ENCODE data around the gene FOXQ1.

- RAMPAGE, long total RNA: no peak
- RRBS: 100% methylated on average over 1 of the region's 28 CpGs
Observed at GRCh38 chr6:225094-225952, 67.0 kb upstream of the DUSP22 start.

DNA sequence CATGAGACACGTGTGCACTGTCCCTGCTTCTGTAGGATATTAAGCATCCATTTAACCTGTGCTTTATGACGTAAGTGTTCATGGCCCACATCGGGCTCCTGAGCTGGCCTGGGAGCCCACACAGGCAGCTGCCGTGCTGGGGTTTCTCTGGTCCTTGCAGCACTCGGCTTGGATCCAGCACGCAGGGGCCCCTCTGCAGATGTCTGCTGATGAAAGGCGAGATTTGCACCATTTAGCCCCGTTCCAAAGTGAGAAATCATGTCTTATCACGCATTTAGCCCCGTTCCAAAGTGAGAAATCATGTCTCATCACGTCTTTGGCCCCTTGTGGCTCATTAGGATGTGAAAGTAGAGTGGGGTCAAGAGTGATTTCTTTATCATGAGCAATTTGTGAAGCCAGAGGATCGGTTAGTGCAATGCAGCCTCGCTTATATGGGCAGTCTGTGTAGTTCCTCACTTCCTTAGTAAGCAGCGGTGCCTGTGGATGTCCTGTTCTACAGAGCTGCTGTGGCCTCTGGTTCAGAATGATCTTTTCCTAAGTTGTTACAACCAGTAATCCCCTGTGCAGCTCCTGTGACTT, 25.4 kb downstream of the DUSP22 start:
- RAMPAGE, long total RNA: no peak
- RRBS: no CpG with 5 or more reads among the region's 14 CpGs

DNA sequence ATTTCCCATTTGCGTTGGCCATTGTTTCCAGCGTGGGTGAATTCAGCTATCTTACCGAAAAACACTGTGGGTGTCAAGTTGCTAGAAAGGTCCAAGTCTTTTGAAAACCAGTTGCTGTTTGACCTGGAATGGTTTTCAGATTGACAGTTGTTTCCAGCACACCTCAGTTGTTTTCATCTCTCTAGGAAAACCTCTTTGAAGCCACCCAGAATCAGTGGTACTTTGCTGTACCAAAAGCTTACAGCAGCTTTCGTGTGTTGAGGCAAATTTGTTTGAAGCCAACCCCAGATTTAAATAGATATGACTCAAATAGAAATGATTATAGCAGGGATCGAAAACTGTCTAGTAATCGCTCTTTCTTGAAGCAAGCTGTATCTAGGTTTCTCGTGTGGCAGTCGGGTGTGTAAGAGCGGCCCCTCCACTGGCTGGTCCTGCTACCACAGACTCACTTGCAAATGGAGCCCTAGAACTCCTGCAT, 27.4 kb downstream of the DUSP22 start:
- RAMPAGE, long total RNA: no peak
- RRBS: no CpG with 5 or more reads among the region's 9 CpGs

DNA sequence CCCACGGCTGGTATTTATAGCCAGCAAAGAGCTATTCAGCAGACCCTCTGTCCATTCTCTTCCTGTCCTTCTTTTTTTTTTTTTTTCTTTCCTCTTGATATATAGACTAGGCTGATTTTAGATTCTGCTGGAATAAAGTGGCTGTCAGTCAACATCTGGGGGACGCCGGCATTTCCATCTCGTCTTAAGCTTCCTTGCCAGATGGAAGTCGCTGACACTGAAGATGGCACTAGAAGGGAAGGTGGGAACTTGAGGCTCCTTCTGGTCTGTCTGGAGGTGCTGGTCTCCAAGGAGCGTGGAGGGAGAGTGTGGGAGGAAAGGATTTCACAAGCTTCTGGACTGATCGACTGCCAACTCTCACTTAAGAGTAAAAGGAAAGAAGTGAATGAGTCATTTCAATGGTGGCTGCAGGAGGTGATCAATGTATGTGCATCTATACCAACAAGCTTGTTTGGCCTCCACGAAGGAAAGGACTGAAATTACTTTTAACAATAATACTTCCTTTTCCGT, 40.3 kb downstream of the DUSP22 start:
- RAMPAGE, long total RNA: no peak
- RRBS: no CpG with 5 or more reads among the region's 9 CpGs

GRCh38 chr6:336573-337276, 44.4 kb downstream of the DUSP22 start:
- RAMPAGE, long total RNA: no peak
- RRBS: no CpG with 5 or more reads among the region's 7 CpGs

DNA sequence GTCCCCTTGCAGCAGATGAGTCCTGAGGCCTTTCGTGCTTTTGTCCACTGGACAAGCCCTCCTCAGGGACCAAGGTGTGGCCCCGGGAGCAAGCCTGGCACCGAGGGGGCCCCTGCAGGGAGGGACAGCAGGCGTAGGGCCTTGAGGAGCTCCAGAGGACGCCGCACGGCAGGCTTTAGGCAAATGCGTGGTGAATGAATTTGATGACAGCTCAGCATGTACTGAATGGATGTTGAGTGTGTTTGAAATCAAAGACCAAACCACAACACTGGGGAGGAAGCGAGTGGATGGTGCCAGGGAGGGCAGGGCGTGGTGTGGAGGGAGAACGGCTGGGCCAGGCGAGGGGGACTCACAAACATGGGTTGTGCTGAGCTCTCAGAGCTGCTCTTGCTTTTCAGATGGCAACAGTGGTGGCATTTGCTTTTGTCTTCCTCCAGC, 53.3 kb downstream of the IRF4 start:
- RAMPAGE, long total RNA: no peak
- RRBS: 44% methylated on average over 1 of the region's 12 CpGs

DNA sequence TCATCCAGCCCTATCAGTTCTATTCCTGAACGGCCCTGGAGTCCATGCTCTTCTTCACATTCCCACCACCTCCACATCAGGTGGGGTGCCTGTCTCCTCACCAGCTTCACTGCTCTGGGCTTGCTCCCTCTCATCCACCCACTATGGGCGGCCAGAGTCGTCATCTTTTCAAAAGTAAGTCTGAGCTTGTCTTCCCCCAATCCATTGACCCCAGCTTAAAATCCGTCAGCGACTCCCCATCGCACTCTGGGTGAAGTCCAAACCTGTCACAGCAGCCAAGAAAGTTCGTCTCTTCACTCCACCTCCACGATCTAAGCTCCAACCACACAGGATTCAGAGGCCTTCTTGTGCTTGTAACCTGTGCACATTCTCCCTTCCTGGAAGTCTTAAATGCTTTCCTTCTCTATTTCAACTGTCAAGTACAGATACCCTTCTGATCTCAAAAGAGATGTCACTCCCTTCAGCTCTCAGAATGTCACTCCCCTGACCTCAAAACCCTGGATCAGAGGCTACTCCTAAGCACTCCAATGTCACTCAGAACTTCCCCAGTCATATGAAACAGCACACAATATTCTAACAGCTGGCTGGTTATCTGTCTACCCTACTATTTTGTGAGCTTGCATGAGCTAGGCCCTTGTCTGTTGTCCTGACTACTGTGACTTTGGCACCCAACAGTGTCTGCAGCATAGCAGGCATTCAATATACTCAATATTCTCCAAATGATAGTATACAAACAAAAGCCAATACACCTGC, 65.7 kb downstream of the HUS1B start:
- RAMPAGE, long total RNA: no peak
- RRBS: no CpG with 5 or more reads among the region's 8 CpGs

DNA sequence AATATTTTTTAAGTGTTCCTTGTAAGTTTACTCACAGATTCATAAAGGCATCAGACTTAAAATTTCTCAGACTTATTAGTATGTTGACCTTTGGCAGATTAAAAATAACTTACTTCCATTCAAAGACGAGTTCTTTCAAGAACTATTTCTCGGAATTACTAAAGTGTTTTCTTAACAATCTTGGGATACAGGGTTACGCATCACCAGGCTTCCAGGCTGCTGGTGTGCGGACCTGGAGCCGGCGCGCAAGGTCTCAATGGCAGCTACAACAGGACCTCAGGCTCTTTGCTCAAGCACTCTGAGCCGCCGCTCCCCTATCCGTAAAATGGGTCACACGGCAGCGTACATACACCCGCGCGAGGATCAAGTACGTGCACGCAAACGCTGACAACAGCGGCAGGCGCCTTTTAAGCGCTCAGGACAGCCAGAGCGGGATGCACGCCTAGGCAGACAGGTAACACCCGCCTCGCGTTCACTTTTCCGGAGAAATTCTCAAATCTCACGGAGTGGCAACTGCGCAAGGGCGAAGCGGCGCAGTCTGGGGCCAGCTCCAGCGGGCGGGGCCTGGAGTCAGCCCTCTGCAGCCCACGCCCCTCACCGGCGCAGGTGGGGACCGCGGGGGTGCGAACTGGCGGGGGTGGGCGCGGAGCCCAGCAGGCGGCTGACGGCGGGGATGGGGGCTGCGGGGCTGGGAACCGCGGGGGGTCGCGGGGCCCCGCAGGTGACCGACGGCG, 611 bp downstream of the EXOC2 start:
- RAMPAGE, long total RNA: no peak
- RRBS: 2% methylated on average over 4 of the region's 55 CpGs

DNA sequence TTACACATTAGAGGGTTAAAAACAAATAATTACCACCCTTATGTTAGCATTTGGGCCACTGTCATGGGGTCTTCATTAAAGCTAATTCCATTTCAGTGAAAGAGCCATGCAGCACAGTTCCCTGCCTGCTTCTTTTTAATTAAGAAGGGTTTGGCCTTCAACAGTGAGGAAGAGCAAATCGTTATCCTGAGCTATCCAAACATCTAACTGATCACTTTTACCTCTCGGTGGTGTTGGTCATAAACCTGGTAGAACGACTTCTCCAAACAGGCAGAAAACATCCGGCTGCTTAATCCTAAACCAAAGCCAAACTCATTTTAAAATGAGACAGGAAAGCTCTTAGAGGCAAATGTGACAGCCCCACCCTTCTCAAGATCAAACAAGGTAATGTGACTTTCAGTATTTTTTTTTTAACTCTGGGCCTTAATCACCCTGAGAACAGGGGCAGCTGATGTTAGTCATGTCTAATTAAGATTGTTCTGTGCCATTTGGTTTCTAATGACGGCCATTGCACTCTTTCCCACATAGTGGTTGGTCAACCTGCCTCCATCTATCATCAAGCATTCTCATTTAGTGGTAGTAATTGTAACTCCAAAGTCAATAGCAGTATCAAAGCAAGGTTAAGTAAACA, 191.5 kb upstream of the EXOC2 start:
- RAMPAGE, long total RNA: no peak
- RRBS: no CpG with 5 or more reads among the region's 5 CpGs

DNA sequence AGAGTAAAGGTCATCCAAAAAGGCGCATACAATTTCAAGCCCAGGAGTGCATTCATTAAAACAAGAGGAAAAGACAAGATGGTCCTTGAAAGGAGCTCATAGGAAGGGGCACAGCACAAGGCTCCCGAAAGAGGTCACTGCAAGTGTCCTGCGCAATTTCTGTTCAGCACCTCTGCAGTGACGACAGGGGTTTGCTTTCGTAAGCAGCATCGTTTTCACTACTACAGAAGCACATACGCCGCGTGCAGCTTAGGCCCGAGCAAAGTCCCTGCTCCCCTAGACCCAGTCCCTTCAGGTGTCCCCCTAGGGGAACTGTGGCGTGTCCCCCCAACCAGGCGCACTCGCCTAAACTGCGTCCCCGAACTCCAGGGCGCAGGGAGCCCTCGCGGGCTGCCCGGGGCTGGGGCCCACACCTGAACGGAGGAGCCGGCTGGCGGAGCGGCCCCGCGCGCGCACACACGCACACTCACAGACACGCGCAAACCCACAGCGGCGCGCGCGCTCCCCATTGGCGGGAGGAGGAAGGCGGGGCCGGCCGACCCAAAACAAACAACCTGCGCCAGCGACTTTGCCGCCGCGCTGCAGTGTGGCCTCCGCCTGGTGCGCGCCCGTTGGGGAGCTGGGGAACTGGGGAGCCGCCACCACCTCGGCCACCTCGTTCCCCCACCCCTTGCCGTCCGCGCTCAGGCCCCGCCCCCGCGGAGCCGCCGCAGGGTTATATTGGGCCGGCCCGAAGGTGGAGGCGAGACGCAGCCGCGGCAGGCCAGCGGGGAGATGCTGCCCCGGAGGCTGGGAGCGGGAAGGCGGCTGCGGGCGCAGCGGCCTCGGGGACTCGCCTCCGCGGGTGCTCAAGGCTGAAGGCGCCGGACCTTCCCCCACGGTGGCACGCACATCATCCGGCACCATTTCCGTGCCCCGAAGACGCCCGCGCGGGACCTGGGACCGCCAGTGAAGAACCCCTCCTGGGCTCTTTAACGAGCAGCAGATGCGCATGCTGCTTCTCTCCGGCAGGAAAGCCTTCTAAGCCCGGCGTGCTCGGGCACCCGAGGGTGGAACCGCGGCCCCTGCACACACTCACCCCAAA, at the start of gene FOXQ1:
FOXQ1 (plus strand) TSS at position 745 of the 1,084 bp plus-strand sequence.
- RAMPAGE, long total RNA: no peak
- RRBS: 1% methylated on average over 35 of the region's 97 CpGs

- RAMPAGE, long total RNA: no peak
- RRBS: 6% methylated on average over 1 of the region's 27 CpGs
Observed at GRCh38 chr6:1385236-1385749, 4.1 kb upstream of the FOXF2 start.

GRCh38 chr6:1611702-1612288, 2.1 kb downstream of the FOXC1 start:
- RAMPAGE, long total RNA: no peak
- RRBS: 2% methylated on average over 27 of the region's 47 CpGs

GRCh38 chr6:1624395-1625314, 14.9 kb downstream of the FOXC1 start:
- RAMPAGE, long total RNA: start-site peak on the minus strand at chr6:1624633-1624741, 14 and 6 reads in 2 replicates
- RRBS: 9% methylated on average over 17 of the region's 78 CpGs

DNA sequence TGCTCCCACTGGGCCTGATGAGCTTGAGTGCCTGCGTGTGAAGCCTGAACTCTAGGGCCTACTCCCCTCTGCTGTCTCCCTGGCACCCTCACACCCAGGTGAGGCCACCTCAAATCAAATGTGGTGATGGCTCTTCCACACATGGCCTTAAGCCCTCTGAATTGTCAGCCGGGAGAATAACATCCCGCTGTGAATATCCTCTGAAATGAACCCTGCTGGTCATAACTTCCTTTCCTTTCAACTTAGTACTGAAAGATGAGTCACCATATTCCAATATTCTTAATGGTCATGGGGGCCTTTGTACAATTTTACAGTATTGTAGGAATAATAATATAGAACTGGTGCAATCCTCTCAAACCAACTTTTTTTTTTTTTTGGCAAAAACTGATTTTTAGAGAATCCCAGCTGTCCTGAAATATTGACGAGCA, 171.8 kb downstream of the FOXC1 start:
- RAMPAGE, long total RNA: no peak
- RRBS: no CpG with 5 or more reads among the region's 4 CpGs

DNA sequence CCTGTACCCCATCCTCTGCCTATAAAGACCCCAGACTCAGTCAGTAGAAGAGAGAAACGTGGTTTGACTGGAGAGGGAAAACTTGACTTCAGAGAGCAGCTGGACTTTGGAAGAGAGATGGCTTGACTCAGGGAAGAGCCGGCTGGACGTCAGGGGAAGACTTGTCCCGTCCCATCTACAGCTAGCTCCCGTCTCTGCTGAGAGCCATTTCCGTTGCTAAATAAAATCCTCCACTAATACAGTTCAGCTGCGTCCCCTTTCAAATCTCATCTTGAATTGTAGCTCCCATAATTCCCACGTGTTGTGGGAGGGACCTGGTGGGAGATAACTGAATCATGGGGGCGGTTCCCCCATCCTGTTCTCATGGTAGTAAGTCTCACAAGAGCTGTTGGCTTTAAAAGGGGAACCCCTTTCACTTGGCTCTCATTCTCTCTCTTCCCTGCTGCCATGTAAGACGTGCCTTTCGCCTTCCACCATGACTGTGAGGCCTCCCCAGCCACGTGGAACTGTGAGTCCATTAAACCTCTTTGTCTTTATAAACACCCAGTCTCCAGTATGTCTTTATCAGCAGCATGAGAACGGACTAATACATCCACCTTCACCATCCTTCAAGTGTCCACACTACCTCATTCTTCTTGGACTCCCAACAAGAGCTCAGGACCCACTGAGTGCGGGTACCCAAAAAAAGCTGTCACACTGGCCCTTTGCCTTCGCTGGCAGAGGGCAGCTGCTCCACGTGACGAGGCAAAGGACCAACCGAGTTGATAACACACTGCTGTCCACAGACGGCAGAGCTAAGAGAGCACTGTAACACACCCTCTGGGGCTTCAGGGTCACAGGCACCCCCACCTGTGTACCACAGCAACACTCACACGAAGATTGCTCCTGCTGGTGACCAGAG, 313.1 kb downstream of the FOXC1 start:
- RAMPAGE, long total RNA: no peak
- RRBS: no CpG with 5 or more reads among the region's 20 CpGs

- RAMPAGE, long total RNA: no peak
- RRBS: no CpG with 5 or more reads among the region's 2 CpGs
Observed at GRCh38 chr6:1996013-1996613, 249.3 kb downstream of the GMDS start.

- RAMPAGE, long total RNA: no peak
- RRBS: no CpG with 5 or more reads among the region's 4 CpGs
Observed at GRCh38 chr6:2021473-2021875, 223.9 kb downstream of the GMDS start.

- RAMPAGE, long total RNA: no peak
- RRBS: no CpG with 5 or more reads among the region's 3 CpGs
Observed at GRCh38 chr6:2081177-2081482, 164.3 kb downstream of the GMDS start.

- RAMPAGE, long total RNA: no peak
- RRBS: no CpG with 5 or more reads among the region's 2 CpGs
Observed at GRCh38 chr6:2337305-2338355, 92.2 kb upstream of the GMDS start.

GRCh38 chr6:2352087-2352597, 106.7 kb upstream of the GMDS start:
- RAMPAGE, long total RNA: no peak
- RRBS: no CpG with 5 or more reads among the region's 3 CpGs